Ureter (tissue), 1 donor: ENCODE measurements around the genes TRIM39, RPP21 and PSORS1C2.

DNA sequence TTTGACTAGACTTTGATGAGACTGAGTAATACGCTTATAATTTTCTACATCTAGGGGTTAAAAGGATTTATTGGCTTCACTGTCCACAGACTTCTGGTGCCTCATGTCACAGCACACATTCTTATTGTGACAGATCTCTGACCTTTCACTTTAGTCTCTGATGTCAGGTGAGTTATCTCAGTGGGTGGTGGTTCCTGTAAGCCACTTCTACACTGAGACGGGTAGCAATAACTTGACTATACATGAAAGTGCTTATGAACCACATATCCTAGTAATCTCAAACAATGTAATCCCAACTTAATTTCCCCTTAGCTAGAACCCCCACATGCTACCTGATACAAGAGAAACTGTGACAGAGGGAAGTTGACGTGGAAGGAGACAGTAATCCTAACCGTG lies 6.7 kb upstream of the TRIM40 start:
- PRO-cap = no peak

DNA sequence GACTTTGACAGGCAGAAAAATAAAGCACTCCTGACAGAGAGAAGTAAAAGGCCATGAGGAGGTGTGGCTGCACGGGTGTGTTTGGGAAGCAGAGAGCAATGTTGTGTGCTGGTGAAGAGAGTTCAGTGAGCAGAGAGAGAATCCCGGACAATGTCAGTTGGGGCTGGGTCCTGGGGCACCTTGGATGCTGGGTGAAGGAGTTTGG lies 7.9 kb downstream of the TRIM40 start:
- PRO-cap = no peak

- PRO-cap = no peak
Measured at GRCh38 chr6:30187053-30187572, 23.8 kb downstream of the TRIM15 start.

- PRO-cap = no peak
Measured at GRCh38 chr6:30192485-30193079, 20.6 kb downstream of the TRIM26 start.

DNA sequence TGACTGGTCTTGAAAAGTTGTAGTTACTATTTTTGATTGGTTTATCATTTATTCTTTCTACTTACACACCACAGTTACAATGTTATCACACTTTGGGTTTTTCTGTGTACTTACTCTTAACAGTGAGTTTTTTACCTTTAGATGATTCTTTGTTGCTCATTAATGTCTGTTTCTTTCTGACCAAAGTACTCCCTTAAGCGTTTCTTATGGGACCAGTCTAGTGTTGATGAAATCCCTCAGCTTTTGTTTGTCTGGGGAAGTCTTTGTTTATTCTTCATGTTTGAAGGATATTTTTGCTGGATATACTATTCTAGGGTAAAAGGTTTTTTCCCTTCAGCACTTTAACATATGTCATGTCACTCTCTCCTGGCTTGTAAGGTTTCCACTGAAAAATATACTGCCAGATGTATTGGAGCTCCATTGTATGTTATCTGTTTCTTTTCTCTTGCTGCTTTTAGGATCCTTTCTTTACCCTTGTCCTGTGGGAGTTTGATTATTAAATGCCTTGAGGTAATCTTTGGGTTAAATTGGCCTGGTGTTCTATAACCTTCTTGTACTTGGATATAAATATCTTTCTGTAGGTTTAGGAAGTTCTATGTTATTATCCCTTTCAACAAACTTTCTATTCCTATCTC lies 40.7 kb upstream of the TRIM39 start:
- PRO-cap = no peak

DNA sequence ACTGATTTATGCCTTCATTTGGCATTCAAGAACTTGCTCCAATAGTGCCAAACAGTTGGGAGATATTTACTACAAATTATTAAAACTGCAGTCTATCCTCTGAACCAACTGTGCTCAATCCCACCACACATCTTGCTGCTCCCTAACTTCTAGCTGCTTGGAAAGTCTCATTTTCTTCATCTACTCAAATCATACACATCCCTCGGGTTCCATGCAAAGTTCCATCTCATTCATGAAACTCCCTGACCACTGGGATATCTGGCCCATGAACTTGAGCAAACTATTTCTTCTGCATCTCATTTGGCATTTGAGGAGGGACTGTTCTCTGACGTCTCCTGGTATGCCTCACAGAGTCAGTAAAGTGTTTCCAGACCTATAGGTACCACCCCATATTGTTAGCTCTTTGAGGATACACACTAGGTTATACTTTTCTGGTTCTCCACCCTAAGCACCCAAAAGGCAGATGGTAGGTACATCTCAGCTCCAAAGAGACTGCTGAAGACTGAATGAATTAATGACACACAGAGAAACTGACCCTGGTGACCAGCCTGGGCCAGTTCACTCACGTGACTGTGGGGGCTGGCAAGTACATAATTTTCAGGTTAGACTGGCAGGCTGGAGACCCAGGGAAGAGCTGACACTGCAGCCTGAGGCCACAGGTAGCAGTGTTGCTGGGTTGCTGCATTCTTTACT lies 36.7 kb upstream of the TRIM39 start:
- PRO-cap = no peak

GRCh38 chr6:30326293-30327291 lies at the start of gene TRIM39:
TSS of gene TRIM39 (plus strand) at chr6:30326927.
- PRO-cap = bidirectional peak, plus-strand start at chr6:30326469, minus-strand start at chr6:30326276; bidirectional peak, plus-strand start at chr6:30326922, minus-strand start at chr6:30326856; bidirectional peak, plus-strand start at chr6:30327188, minus-strand start at chr6:30327081

DNA sequence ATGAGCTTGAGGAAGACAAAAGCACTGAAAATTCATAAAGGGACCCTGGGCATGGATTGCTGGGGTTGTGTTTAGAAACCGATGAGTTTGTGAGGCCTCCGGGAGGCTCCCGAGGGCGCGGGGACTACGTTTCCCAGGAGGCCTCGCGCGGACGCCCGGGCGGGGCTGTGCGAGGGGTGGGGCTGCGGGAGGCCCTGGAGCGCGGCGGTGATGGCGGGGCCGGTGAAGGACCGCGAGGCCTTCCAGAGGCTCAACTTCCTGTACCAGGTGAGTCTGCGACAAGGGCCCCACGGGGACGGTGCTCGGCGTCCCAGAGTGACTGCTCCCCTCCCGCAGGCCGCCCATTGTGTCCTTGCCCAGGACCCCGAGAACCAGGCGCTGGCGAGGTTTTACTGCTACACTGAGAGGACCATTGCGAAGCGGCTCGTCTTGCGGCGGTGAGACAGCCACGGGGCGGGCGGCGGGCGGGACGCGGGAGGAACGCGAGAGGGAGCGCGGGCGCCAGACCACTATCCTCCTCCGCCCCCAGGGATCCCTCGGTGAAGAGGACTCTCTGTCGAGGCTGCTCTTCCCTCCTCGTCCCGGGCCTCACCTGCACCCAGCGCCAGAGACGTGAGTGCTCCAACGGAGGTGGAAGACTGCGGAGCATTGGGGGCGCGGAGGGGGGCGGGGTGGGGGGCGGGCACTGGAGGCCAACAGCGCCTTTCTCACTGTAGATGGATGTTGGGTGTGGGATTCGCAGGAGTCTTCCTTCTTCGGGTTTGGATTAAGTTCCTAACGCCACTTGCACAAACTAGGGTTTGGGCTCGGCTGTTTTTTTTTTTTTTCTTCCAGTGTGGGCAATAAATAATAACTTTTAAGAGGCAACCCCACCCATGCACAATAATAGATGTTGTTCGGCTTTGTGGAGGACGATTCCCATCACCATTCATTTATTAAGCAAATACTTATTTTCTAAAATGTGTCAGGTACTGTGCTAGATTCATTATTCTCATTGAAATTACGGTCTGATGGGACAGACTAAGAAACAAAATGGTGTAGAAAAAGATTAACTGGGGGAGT lies at the start of gene RPP21:
Gene RPP21 (plus strand): TSS at position 195 of the 1,062 bp plus-strand sequence.
- PRO-cap = unidirectional peak, plus-strand start at position 197 of the sequence; unidirectional peak, minus-strand start at position 623 of the sequence

GRCh38 chr6:30465117-30465338 lies 24.3 kb upstream of the HLA-E start:
- PRO-cap = no peak

- PRO-cap = no peak
Measured at GRCh38 chr6:30548020-30549253, 7.9 kb downstream of the GNL1 start.

- PRO-cap = no peak
Measured at GRCh38 chr6:30583768-30584672, 12.8 kb downstream of the ABCF1 start.

GRCh38 chr6:30599536-30600311 lies 17.3 kb downstream of the PPP1R10 start:
- PRO-cap = no peak

GRCh38 chr6:30648028-30648589 lies 1.2 kb downstream of the C6orf136 start:
- PRO-cap = no peak

DNA sequence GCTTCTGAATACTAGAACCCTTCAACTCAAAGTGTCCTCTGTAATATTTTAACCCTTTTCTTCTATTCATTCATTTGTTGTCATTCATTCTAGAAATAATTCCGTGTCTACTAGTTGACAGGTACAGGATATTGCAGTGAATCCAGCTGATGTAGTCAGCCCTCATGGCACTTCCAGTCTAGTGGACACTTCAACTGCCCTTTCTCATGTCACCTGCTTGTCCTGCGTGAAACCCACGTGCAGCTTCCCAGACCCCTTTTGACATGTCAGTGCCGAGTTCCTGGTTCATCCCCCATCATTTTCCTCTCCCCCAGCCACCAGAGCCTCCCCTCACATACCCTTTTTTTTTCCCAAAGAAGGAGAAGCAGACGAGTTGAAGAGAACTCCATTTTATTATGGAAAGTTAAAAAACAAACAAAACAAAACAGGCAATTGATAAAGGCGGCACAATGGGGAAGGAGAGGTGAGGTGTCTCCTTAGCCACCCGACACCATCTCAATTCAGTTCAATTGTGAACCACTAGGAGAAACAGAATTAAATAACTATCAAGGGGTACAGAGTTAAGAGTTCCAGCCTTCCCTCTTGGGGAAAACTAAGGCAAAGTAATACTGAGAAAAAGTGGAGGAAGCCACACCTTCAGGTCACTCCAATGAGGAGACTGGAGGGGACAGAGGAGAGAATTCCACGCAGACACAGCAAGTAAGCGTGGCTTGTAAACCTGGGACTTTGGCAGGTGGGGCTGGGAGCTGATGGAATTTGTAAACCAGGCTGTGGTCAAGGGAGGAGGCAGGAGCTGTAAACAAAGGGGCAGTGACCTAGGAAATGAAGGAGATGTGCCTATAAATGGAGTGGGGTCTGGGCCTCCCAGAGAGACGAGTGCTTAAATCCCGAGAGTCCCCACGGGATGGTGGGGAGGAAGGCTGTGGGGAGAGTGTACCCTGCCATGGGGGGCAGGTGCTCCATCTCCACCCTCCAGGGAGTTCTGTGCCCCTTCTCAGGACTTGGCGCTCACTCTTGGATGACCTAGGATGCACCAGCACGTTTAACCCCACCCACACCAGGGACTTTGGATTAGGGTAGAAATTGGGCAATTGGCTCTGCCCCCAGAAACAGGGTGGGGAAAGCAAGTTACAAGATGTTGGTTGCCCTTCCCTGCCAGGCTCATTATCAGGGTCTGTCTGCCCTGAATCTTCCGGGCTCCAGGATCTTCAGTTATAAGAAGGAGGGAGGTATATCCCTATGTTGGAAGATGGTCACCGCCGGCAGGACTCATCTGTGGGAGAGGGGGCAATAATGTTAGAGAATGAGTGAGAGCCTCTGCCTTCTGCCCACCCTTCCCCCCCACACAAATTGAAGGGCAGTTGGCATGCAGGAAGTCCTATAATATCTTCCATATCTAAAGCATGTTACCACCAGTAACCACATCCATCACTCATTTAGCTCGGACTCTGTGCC lies 3.7 kb upstream of the DHX16 start:
- PRO-cap = no peak

GRCh38 chr6:30828028-30829003 lies 56.0 kb upstream of the DDR1 start:
- PRO-cap = no peak

DNA sequence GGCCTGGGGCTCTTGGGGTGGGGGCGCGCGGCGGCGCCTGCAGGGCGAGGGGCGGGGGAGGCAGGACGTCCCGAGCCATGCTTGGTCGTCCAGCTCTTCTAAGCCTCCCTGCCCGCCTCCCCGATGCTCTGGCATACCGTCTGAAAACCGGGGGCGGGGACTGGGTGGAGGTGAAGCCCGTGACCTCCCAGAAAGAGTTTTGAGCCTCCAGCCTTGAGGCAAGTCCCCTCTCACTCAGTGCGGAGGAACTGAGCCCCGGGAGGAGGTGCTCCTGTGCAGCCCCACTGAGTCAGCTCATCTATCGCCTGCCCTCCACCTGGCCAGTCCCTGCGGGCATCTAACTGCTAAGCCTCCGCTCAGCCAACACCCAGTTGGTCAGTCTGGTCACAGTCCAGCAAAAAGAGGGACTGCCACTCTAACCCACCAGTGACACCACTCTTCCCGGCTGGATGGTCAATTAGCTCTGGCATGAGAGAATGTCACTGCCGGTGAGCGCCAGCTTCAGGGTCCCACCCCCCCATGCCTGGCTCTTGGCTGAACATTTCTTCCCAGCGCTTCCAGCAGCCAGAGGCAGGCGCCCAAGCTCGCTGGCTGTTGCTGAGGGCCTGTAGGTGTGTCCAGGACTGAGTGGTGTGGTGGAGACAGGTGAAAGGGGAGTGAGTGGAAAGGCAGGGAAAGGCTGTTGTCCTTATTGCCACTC lies 575 bp downstream of the DDR1 start:
- PRO-cap = no peak

- PRO-cap = no peak
Measured at GRCh38 chr6:30914433-30914908, 433 bp downstream of the VARS2 start.

- PRO-cap = no peak
Measured at GRCh38 chr6:31056146-31056644, 45.9 kb downstream of the MUC22 start.

DNA sequence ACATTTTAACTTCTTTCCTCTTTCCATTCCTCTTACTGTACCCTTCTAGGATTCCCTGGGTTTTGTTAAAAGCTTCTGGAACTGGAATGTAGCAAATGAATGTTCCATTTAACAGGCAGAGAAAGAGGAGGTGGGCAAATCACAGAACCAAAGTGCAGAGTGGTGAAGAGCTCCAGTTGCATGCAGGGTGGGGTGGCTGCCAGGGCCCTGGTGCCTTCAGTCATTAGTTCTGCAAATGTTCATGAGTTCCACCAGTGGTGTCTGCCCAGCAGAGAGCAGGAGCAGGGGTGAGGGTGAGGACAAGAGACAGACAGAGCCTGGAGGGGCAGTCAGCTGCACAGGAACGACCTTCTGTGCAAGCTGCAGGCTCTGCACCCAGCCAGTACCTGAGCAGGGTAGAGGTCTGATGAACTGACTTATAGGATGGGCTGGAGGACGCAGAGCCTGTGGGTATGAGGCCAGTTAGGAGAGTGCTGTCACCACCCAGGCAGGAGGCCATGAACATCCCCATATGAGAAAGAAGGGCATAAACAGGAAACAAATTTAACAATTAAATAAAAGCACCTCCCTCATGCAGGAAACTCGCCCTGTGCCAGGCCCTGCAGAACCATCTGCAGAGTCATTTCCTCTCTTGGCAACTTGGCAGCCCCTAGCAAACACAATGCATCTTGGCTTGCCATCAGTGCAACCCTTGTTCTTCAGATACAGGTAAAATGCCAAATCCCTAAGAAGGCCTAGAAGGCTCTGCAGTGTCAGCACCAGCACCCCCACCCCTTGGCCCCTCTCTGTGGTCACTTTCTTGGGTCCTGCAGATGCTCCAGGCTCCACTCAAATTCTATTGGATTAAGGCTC lies 18.0 kb downstream of the C6orf15 start:
- PRO-cap = no peak

GRCh38 chr6:31138646-31139111 lies at the start of gene PSORS1C2:
TSS of gene PSORS1C2 (minus strand) at chr6:31139066.
- PRO-cap = no peak